HGPS cell (cell line): ENCODE measurements around a stretch of chr3.

GRCh38 chr3:172294013-172294561, 154.2 kb downstream of the GHSR start:
- RRBS = no CpG with 5 or more reads among the region's 4 CpGs

- RRBS = no CpG with 5 or more reads among the region's 5 CpGs
Observed at GRCh38 chr3:172351562-172352242, 96.6 kb downstream of the GHSR start.

GRCh38 chr3:172586366-172586904, 63.2 kb upstream of the TNFSF10 start:
- RRBS = no CpG with 5 or more reads among the region's 3 CpGs

DNA sequence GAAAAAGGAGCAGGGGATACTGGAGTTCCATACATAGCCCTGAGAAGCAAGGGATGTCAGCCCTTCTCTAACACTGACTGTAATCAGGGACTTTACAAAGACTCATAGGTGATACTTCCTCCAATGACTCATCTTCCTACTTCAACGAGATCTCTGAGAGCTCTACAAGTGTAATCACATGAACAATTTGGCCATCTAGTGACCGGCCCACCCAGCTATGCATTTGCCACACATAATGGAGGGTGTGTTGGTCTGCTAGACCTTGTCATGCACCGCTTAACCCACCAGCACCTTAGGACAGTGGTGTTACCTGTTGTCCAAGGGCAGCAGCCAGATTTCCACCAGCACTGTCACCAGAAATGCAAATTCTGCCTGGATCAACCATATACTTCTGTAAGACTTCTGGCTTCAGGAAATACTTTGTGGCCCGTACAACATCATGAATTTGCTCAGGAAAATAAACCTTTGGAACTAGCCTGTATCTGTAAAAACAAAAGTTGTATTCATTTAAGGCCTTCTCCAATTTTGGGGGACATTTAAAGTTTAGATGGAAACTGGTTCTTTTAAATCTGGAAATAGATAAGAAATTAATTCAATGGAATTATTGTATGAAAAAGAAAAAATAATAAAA, 75.1 kb downstream of the NCEH1 start:
- RRBS = no CpG with 5 or more reads among the region's 4 CpGs

GRCh38 chr3:172680393-172680924, 30.4 kb downstream of the NCEH1 start:
- RRBS = no CpG with 5 or more reads among the region's 6 CpGs

- RRBS = no CpG with 5 or more reads among the region's 1 CpG
Observed at GRCh38 chr3:172709530-172709791, 1.4 kb downstream of the NCEH1 start.

DNA sequence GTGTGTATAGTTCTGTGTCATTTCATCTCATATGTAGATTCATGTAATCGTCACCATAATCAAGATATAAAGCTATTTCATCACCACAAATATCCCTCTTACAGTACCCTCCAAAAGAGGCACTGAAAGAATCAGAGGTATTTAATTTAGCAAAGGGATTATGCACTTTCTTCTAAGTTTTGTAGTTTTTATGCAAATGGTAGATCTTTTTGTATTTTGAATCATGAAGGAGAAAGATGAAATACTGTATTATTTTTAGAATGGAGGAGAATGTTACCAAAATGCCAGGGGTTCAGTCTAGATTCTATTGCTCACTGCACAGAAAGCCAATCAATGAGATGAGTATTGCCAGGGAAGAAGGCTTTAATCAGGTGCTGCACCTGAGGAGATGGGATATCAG, 410.9 kb upstream of the NAALADL2 start:
- RRBS = no CpG with 5 or more reads among the region's 1 CpG

GRCh38 chr3:174858131-174858720, 908 bp upstream of the NAALADL2 start:
- RRBS = no CpG with 5 or more reads among the region's 1 CpG

DNA sequence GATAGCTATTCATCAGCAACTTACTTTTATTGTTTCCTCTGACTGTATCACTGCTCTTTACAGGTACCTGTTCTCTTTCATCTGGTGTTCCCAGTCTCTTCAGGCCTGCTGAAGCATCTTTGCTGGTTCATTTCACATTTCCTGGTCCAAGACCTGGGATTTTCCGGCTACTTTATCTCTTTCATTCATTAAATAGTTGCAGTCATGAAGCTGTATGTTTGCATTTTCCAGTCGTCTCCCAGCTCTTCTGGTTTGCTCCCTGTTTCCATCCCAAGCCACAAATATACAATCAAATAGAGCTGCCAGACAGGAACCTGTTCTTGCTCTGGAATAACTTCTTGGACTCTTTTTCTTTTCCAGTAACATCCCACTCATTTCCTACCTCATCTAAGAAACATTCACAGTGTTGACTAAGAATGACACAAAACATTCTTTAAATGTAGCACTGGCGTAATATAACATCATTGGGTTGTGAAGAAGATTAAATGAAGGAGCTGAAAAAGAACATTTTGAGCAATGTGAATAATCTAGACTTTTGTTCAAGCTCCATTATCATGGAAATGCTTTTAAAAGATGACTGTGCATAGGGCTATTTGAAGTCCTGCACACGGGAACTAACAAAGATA, 573.8 kb downstream of the NAALADL2 start:
- RRBS = no CpG with 5 or more reads among the region's 4 CpGs

GRCh38 chr3:177035269-177036097, 161.8 kb downstream of the TBL1XR1 start:
- RRBS = no CpG with 5 or more reads among the region's 12 CpGs

DNA sequence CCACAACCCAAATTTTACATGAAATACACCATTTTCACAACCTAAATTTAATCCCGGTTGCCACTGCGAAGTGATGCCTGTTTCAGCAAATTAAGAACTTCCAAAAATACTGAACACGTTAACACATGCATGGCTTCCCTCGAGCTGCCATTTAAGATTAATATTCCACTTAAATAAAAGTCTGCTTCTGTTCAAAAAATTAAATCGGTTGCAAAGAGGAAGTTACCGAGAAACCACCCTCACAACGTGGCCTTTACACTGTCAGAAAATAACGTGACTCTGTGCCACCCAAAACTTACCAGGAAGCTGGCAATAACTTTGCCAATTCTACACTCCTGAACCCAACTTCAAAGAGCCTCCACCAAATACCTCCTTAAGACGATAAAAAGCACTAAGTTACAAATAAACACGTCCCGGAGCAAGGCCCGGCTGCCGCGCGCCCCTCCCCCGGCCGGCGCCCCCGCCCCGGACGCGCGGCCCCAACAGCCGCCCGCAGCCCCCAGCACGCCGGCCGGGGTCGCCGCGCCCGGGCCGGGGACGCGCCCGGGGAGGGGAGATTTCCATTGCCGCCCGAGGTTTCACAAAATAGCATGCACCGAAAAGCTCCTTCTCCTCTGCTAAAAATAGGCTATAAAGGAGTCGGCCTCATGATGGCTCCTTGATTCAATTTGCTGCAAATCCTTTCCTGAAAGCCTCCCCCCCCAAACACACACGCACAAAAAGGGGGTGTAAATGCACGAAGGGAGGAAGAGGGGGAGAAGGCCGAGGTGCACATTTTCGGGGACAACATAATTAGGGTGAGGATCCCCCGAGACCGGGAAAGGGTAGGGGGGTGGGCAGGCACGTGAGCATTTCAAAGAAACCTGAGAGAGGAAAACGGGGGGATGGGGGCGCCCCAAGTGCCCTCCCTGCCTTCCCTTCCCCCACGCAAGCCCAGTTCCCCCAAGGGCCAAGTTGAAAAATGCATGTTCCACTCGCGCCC, 950 bp downstream of the TBL1XR1 start:
- RRBS = 2% methylated on average over 8 of the region's 52 CpGs

- RRBS = no CpG with 5 or more reads among the region's 3 CpGs
Observed at GRCh38 chr3:177279057-177279474, 81.8 kb upstream of the TBL1XR1 start.

DNA sequence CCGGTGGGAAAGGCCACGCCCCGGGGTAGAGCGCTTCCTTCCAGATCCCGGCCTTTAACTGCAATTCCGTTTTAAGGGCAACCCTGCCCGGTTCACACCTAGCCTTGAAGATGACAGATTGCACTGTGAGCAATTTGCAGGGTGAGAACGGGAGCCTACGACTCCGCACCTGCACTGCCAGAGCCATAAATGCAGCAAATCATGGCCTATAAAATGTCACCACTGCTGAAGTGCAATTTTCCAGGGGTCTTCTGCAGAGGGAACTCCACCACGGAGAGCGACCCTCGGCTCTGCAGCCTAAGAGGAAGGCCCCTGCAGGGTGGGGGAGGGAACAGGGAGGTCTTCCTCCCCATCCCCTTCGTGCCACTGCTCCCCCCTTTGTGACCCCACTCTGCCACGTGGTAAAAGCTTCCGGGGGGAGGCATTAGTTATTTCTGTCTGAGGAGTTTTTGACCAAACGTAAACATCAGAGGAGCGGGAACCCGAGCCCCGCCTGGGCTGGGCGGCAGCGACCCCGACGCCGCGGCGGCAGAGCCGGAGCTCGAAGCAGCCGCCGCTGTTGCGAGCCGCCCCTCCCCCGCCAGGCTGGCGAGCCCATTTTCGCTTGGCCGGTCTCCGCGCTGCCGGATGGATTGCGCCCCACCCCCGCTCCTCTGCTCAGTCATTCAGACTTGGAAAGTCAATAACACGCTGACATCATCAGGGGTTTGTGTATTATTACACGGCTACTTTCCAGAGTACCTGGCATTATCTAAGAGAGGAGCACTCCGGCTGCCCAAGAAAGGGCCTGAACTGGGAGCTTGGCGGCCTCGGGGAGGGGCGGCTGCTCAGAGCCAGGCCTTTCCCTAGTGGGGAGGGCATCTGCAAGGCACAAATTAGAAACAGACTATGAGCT, 162.4 kb upstream of the TBL1XR1 start:
- RRBS = 10% methylated on average over 13 of the region's 48 CpGs

DNA sequence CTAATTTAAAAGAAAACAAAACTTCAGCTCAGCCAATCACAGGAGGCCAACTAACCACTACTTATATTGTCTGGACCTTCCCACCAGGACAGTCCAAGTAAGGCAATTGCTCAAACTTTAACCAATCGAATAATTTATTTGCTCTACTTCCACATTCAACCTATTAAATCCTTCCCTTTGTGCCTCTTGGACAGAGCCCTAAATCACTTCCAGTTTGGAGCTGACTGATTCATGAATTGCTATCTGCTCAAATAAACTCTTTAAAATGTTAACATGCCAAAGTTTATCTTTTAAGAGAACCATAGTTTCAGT, 171.5 kb downstream of the KCNMB2 start:
- RRBS = no CpG with 5 or more reads among the region's 1 CpG

DNA sequence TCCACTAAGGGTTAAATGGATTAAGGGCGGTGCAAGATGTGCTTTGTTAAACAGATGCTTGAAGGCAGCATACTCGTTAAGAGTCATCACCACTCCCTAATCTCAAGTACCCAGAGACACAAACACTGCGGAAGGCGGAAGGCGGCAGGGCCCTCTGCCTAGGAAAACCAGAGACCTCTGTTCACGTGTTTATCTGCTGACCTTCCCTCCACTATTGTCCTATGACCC, 38.5 kb downstream of the ZMAT3 start:
- RRBS = no CpG with 5 or more reads among the region's 6 CpGs

DNA sequence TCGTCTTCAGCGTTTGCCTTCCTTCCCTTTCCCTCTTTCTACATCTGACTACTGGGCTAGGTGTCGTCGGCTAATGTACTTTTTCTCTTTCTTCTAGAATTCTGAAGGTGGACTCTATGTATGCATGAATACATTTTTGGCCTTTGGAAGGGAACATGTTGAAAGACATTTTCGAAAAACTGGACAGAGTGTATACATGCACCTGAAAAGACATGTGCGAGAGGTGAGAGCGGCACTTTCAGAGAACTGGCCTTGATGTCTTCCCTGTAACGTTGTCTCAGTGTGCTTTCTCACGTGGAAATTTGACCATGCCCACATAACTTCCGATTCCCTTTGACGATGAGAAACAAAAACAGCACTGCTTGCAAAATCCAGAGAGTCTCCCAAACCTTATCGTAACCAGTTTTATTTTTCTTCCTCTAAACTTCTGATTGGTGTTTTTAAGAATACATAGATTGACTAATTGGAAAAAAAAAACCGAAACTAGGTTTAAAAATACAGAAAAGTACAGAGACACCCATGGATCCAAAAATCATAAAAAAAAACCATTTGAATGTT, 29.0 kb downstream of the USP13 start:
- RRBS = no CpG with 5 or more reads among the region's 13 CpGs

DNA sequence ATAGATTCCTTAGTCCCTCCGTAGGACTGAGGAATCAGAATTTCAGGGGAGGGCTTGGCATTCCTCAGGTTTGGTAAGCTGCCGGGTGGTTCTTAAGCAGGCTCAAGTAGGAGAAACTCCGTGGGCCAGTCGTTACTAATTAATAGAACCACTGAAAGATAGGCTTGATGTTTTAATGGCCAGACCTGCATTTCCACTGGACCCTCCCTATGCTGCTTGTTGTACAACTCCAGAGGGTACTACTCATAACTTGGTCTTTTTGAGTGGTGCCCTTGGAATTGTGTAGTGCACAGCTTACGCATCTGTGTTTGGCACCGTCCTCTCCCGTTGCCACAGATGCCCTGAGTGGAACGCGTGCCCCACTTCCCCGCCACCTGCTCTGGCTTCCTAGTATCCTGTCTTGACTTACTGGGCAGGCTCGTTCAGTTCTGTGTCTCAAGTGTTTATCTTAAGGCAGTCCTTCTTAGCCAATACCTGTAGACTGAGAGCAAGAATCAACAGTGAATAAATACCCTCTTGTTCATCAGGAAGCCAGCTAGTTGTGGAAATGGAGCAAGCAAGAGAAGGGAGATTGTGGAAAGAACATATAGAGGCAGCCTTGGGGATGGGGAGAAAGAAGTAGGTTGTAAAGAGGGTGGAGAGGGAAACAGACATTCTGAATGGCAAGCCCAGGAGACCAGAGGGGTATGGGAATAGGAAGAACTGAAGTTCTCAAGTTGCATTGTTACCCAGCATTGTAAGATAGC, 78.8 kb downstream of the USP13 start:
- RRBS = no CpG with 5 or more reads among the region's 11 CpGs

DNA sequence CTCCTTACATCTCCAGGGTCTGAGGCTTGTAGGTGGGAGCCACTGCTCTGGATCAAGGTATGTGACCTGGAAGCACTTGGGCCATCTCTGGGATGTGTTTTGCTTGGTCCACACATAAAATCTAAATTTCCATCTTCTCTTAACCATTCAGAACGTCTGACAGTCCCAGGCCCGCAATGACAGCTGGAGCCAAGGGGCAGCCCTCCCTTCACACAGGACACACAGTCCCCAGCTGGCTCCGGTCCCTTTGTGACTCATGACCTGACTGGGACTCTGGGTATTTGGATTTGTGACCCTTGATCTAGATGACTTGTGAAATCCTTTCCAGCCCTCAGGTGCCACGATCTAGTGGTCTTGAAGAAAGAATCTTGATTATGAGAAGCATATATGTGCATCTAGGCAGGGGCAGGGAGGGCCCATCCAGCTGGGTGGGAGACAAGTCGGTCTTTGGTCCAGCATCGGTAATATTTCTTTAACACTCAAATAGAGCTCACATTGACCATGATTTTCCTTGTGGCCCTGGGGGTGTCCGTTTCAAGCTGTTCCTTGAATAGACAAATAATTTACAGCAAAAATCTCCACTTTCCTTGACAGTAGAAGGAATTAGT, 80.1 kb downstream of the USP13 start:
- RRBS = no CpG with 5 or more reads among the region's 7 CpGs

DNA sequence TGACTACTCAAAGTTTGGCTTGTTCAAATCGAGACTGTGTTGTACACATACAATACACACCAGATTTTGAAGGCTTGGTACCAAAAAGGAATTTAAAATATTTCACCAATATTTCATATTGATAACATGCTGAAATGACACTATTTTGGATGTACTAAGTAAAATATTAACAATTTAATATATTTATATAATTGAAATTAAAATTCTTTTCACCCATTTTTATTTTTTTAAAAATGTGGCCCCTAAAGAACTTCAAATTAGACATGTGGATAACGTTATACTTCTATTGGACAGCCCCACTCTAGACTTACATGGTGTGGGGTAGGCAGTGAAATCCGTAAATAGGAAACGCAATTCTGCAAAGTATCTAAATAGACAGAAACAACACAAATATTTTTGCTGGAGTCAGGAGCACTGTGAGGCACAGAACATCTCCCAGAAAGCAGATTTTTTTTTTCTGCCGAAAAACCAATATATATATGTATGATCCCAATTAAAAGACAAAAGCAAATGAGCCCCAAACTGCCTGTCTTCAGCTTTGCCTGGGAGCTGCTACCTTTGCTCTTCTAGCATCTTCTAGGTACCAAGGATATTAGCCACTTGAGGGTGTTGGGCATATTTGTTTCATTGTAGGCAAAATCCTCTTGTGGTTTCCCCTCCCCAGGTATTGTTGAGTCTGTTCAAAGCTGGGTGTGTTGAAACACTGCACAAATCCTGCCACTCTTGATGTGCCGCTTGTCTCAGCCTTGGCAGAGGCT, 135.8 kb downstream of the USP13 start:
- RRBS = no CpG with 5 or more reads among the region's 6 CpGs